HTR-8/SVneo (cell line): Measurements from ENCODE around the genes SCGB1D4, TMEM179B and PLAAT2.

DNA sequence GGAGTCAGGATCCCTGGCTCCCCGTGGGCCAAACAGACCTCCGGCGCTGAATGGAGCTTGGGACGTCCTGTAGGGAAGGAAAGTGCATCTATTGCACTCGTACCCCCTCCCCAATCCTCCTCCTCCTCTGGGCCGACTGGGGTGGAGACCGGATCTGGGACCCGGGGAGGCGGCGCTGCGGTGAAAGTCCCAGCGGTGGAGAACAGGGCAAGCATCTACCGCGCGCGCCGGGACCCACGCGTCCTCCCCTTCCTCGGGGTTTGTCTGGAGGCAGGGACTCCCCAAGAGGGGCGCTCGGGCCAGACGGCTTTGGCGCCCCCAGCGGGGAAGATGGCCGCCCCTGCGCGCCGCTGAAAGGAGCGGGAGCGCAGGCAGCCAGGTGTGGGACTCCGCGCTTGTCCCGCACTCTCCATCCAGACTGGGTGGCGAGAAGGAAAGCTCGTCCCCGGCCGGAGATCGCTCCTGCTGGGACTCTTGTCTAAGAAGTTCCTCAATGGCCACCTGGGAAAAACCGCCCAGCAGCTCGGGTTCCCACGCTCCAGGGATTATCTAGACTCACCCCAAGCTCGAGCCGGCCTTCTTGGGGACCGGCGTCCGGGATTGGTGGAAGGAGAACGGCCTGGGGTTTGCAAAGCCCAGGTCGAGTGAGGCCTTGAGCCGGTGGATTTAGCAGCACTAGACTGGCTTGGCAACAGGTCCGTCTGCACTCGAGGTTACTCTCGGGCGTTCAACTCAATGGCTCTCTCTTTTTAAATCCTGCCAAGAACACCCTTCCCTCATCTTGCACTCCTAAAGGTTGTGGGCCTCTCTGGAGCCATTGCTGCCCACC is 756 bp downstream of the FADS2 start:
- RRBS, result 4% methylated on average over 24 of the region's 54 CpGs

- RRBS, result 3% methylated on average over 3 of the region's 4 CpGs
Observed at GRCh38 chr11:61890565-61890788, 868 bp downstream of the FADS3 start.

GRCh38 chr11:62012723-62013251 is 45.4 kb upstream of the FTH1 start:
- RRBS, result no CpG with 5 or more reads among the region's 5 CpGs

DNA sequence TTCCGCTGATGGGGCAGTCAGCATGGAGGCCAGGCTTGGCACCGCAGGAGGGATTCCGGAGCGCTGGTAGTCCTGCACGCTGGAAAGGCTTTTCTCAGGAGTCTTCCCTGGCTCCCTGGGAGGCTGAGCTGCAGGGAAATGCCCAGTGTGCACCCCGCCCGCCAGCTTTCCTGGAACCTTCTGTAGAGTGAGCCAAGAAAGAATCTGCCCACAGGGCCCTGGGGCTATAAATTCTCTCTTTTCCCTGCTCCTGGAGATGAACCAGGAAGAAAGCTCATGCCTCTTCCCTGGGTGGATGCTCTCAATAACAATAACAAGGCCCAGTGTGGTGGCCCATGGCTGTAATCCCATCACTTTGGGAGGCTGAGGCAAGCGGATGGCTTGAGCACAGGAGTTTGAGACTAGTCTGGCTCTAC is 46.2 kb upstream of the FTH1 start:
- RRBS, result no CpG with 5 or more reads among the region's 8 CpGs

DNA sequence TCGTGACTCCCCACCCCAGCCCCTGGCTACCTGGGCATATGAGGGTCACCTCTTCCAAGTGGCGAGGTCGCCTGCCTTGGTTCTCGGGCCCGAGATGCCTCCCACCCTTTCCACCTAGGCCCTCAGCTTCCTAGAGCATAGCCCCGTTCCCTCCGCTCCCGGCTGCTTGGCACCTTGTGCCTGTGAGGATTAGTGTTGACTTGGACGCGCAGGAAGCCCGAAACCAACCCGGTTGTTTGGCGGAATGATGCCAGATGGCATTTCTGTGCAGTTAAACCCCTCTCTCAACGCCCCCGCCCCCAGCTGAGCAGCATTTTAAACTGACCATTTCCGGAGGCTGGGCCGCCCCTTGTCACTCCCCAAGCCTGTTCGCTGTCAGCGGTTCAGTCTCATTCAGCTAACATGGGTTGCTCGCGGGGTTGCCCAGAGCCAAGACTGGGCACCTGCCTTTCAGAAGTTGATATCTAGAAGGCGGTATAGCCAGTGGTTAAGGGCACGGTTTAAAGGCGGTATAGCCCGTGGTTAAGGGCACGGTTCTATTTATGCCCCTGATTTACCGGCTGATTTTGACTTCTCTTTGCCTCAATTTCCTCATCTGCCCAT is 542 bp downstream of the INCENP start:
- RRBS, result 2% methylated on average over 6 of the region's 27 CpGs

GRCh38 chr11:62153713-62154186 is 29.9 kb downstream of the INCENP start:
- RRBS, result no CpG with 5 or more reads among the region's 4 CpGs

GRCh38 chr11:62298901-62299347 is at the start of gene SCGB1D4:
Gene SCGB1D4, minus strand, starts transcription at chr11:62299075.
- RRBS, result no CpG with 5 or more reads among the region's 7 CpGs

GRCh38 chr11:62360574-62361040 is 23.4 kb downstream of the ASRGL1 start:
- RRBS, result no CpG with 5 or more reads among the region's 4 CpGs

DNA sequence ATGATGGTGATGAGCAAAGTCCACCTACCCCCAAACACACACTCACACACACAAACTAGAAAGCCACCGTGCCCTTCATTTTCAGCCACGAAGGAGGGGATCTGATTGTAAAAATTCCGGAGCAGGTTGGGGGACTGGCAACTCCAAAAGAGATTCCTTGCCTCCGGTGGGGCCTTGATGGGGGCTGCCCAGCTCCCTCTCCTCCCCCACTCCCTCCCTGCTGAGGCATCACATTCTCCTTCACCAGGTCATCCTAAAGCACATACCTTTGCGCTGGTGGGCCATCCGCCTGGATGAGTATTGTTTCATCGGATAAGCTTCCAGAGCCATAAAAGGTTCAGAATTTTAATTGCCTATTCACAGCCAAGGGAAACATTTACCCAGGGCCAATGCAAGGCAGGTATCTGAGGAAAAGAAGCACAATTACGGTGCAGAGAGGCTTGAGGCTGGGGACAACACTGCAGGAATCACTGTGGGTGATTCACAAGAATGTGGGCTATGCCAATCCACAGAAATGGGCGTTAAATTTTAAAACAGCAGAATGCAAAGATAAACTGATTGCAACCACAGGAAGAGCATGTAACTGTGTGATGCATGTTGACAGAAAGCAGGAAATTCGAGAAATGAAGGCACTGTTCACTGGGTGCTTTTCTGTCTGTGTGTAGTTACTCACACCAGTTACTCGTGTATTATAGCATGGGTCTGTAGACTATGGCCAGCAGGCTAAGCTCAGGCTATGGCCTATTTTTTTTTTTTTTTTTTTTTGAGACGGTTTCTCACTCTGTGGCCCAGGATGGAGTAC is 7.8 kb downstream of the SCGB1A1 start:
- RRBS, result 17% methylated on average over 1 of the region's 12 CpGs

GRCh38 chr11:62598834-62599516 is 2.7 kb downstream of the MTA2 start:
- RRBS, result no CpG with 5 or more reads among the region's 7 CpGs

- RRBS, result no CpG with 5 or more reads among the region's 23 CpGs
Observed at GRCh38 chr11:62677108-62678222, 1.4 kb downstream of the UBXN1 start.

- RRBS, result no CpG with 5 or more reads among the region's 16 CpGs
Observed at GRCh38 chr11:62708773-62709388, 1.4 kb downstream of the GNG3 start.

DNA sequence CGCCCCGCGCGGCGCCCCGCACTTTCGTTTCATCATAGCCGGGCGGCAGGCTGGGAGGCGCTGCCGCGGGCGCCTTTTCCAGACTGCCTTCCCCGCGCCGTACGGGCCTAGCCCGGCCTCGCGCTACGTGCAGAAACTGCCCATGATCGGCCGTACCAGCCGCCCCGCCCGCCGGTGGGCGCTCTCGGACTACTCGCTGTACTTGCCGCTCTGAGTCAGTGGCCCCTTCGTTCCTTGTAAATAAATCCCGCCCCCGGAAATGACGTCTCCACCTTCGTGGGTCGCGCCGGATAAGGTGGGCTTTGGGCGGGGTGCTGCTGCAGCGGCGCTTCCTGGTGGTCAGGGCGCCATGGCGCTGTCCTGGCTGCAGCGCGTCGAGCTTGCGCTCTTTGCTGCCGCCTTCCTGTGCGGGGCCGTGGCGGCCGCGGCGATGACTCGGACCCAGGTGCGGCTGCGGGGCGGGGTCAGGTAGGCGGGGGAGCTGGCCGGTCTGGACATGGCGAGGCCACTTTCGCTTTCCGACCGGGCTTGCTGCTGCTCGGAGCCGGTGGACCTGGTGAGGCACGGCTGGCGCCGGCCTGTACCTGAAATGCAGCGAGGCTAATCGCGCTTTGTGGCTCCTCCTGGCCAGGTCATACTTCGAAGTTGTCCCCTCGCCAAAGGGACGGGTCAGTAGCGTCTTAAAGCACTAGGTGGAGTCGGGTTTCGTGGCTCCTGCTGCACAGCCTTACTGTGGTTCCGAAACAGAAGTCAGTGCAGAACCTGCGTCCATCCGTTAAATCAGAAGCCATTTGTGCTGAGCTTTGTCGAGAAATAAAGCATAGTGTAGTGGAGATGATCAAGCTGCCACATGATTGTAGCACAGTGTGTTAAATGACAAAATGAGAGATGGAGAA is at the start of gene TMEM179B:
TSS of gene TMEM179B (plus strand) at position 320 of the 896 bp plus-strand sequence.
- RRBS, result 1% methylated on average over 34 of the region's 83 CpGs

GRCh38 chr11:62854180-62854571 is 14.8 kb upstream of the WDR74 start:
- RRBS, result no CpG with 5 or more reads among the region's 2 CpGs

DNA sequence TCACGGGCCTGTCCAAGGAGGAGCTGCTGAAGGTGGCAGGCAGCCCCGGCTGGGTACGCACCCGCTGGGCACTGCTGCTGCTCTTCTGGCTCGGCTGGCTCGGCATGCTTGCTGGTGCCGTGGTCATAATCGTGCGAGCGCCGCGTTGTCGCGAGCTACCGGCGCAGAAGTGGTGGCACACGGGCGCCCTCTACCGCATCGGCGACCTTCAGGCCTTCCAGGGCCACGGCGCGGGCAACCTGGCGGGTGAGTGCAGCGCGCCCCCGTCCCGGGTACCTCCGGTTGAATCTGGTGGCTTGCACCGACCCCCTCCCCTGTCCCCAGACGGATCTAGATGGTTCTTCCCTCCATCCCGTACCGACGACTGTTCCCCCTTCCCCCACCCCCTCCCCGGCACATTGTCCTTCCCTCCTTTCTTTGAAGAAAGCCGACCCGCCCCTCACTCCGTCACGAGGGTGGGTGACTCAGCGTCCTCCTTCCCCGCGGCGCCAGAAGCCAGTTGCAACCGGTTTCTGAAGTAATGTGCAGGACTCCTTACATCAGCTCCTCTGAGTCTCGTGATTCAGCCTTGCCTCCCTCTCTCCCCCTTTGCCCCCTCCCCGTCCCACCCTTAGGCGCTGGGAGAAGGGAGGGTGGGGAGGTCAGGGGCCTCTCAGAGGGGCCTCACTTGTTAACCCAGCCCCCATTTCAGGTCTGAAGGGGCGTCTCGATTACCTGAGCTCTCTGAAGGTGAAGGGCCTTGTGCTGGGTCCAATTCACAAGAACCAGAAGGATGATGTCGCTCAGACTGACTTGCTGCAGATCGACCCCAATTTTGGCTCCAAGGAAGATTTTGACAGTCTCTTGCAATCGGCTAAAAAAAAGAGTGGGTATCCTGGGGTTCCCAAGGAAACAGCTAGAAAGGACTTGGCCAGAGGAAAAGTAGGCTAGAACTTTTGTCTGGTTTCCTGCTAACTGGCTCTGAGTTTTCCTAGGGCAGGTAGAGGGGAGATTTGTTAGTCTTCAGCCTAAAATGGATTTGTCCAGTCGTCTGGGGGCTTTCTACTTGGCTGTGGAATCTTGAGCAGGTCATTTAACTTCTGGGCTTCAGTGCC is 853 bp downstream of the SLC3A2 start:
- RRBS, result under 1% methylated on average over 28 of the region's 54 CpGs

GRCh38 chr11:62887888-62888897 is 7.5 kb downstream of the SLC3A2 start:
- RRBS, result 100% methylated on average over 2 of the region's 20 CpGs

GRCh38 chr11:63241101-63241564 is 2.3 kb downstream of the SLC22A25 start:
- RRBS, result no CpG with 5 or more reads among the region's 1 CpG

DNA sequence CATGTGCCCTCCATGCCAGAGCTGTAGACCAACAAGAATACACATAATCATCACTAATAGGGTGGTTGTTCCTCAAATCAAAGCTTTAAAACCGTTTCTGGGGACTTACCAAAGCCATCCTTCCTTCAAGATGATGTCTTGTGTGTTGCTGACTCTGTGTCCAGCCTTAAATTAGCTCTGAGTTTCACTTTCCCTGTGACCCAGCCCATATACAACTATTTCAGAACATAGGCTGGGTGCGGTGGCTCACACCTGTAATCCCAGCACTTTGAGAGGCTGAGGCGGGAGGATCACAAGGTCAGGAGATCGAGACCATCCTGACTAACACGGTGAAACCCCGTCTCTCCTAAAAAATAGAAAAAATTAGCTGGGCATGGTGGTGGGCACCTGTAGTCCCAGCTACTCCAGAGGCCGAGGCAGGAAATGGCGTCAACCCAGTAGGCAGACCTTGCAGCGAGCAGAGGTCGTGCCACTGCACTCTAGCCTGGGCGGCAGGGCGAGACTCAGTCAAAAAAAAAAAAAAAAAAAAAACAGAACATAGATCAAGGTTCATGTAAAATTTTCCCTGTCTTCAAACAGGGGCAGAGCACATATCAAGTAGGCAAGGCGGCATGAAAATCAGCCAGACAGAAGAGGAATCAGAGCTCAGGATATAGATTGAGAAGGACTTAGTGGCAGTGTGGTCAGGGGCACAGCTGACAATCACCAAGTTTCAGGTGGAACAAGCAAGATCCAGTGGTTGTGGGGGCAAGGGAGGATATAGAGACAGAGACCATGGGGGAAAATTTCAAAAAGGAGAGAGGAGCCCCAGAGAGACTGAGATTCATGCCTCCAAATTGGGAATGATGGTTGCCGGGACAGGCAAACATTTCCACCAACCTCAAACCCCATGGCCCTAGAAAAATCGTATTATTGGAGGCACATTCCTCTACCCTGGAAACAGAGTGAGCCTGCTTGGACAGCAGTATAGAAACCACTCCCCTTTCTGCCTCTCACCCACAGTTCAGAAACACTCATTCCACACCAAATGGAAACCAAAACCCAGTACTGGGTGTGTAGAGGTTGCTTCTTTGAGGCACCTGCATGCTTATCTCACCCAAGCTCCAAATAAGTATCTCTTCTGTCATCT is at the start of gene PLAAT2:
TSS of gene PLAAT2 (minus strand) at position 173 of the 1,129 bp plus-strand sequence.
- RRBS, result no CpG with 5 or more reads among the region's 15 CpGs

DNA sequence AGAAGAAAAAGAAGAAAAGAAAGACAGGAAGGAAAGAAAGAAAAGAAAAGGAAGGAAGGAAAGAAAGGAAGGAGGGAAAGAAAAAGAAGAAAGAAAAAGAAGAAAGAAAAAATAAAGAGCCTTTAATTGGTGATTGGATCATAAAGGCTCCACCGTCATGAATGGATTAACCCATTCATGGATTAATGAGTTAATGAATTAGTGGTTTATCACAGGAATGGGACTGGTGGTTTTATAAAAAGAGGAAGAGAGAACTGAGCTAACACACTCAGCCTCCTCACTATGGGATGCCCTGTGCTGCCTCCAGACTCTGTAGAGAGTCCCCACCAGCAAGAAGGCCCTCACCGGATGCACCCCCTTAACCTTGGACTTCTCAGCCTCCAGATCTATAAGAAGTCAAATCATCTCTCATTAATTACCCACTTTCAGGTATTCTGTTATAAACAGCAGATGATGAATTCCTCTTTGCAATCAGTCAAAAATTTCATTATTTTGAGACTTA is 9.1 kb upstream of the PLAAT2 start:
- RRBS, result no CpG with 5 or more reads among the region's 2 CpGs

- RRBS, result no CpG with 5 or more reads among the region's 2 CpGs
Observed at GRCh38 chr11:63695332-63695849, 14.1 kb downstream of the RTN3 start.